Cardiac atrium fibroblast (primary cell): ENCODE data around the gene IDI1.

- RAMPAGE, long total RNA, result no peak
Observed at GRCh38 chr10:73425-74286, 24.6 kb upstream of the TUBB8 start.

DNA sequence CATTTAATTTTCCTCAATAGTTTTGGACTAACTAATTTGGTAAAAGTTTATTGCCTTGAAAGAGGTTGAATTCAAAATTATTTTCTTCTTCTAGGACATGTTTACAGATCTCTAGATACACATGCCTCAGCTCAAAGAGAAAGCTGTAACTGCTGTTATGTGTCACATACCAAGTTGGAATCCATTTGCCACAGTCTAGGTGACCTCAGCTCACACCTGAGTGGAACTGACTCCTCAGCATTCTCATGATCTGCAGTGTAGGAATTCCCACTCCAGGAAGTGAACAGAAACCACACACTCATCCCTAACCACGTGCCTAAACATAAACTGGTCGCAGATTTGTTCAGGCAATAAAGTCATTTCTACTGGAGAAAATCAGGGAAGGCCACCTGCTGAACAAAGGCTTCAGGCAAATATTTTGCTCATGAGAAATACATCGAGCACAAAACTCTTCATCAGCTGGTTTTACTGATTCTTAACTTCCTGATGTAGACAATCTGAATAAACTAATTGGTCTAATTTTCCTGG lies 23.0 kb upstream of the ZMYND11 start:
- RAMPAGE, long total RNA, result no peak

- RAMPAGE, long total RNA, result no peak
Observed at GRCh38 chr10:246272-247108, 111.2 kb downstream of the ZMYND11 start.

DNA sequence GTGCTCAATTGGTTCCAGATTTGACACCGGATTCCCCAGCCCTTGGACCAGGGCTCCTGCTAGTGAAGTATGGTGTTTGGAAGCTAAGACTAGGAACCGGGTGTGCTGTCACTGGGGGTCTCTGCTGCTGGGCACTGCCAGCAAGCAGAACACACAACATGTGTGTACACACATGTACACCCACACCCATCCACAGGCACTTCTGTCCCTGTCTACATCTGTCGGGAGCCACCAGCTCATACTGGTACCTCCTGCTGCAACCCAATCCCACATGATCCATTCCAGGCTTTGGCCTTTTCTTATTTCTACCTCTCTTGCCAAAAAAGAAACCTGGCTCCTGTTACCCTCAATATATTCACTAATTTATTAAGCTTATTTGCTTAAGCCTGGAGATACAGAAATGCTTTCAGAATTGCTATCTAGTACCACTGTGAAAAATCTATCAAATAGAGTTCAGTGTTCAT lies 246.0 kb downstream of the DIP2C start:
- RAMPAGE, long total RNA, result no peak

DNA sequence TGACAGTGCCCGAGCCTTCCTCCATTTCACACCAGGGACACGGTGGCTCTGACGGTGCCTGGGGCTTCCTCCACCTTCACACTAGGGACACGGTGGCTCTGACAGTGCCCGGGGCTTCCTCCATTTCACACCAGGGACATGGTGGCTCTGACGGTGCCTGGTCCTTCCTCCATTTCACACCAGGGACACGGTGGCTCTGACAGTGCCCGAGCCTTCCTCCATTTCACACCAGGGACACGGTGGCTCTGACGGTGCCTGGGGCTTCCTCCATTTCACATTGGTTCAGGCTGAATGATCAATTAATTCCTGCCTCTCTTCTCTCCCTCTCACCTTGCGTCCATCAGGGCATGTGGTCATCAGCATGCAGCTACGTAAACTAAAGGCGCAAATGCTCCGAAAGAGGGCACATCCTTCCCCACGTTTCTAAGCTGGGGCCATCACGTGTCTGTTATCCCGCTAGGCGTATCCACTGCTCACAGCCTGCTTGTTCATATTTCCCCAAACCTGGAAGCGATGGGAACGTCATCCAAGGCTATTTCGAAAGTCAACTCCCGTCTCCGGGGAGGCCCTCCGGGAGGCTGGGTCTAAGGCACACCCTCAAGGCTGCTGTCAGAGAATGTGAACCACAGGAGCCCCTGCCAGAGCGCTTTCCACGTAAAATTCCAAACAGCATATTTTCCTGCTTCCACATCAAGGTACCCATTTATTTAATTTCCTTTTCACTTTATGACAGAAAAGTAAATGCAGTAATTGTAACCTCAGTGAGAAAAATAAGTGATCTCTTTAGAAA lies 199.3 kb downstream of the DIP2C start:
- RAMPAGE, long total RNA, result no peak

- RAMPAGE, long total RNA, result no peak
Observed at GRCh38 chr10:561148-561688, 128.2 kb downstream of the DIP2C start.

DNA sequence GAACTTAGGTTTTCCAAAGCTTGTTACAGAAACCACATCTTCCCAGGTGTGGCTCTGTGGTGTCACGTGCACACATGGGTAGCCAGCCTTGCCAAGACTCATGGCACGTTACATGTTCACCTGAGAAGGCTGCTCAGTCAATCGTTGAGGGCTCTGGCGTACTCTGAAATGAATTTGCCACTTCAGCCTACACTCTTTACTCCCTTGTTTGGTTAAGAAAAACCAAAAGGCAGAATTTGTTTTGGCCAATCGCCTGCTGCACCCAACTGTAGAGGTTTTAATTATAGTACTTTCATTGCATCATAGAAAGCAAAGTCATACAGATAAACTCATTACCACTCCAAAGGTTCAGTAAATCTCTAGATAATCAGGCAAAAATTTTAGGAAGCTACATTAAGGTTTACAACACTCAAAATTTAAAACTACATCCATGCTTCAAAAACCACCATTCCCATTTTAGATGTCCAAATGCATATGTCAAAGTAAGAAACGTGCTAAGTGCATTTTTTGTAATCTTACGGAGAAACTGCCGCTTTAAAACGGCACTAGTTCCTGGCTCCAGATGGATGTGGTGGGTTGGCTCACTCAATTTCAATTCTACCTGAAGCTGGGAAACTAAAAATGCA lies 88.5 kb downstream of the DIP2C start:
- RAMPAGE, long total RNA, result no peak

DNA sequence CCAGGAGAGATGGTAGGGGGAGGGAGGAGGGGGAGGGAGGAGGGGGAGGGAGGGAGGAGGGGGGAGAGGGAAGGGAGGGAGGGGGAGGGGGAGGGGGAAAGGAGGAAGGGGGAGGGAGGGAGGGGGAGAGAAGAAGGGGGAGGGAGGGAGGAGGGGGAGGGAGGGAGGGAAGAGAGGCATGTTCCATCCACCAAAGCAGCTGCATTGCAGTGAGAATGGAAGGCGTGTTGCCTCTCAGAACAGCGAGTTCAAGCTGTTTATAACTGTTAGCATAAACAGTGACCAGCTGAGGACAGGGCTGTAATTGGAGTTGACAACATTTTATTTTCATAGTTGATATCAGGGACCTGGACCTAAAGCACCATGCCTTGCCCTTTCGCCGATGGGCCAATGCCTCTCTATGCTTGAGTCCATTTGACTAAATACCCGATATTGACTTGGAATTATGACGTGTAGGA lies 67.2 kb downstream of the DIP2C start:
- RAMPAGE, long total RNA, result no peak

- RAMPAGE, long total RNA, result no peak
Observed at GRCh38 chr10:650486-651551, 38.6 kb downstream of the DIP2C start.

GRCh38 chr10:660920-661701 lies 28.4 kb downstream of the DIP2C start:
- RAMPAGE, long total RNA, result no peak

DNA sequence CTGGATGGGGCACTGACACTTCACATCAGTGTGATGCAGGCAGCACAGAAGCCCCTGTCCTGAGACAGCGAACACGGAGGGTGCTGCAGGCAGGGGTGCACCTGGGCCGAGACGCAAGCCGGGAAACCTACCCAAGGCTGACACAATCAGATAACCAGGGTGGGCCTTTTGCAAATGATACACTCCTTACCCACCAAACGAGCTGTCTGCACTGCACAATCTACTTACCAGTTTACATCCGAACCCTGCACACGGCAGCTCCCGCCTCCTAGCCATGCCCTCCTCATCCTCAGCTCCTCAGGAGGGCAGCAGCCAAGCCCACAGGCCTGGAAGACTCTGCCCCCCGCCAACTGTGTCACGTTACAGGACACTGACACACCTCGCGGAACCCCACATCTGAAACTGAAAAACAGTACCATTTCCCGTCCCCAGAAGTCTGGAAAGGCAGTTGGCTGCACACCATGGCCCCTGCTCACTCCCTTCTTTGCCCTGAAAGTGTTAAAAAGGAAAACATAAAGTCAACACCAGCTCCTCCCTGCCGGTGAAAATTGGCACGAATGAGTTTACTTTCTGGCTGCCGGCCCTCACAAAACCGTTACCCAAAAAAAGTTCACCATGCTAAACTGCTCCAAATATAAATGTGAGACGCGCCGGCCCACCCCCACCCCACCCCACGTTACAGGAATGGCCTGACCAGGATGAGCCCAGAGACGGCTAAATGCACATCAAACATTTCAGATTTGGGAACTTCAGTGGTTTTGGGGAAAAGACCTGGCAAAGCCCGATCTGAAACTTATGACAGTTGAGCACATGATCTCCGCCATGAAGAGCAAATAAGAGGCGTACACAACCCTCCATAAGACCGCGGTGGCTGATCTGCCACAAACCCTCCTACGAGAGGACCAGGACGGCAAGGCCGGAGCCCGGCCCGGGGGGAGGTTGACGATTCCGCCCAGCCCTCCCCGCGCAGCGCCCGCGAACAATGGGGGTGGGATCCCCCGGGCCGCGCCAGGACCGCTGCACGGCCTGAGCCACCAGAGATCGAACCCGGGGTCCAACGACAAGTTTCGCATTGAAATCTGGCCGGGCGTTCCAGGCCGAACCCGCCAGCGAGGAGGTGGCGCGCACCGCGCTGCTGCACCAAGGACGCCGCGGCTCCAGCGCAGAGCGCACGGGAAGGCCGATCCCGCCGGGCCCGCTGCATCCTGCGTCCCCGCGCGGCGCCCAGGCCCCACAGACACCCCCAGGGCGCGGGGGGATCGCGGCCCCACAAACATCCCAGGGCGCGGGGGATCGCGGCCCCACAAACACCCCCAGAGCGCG lies 1.1 kb downstream of the DIP2C start:
- RAMPAGE, long total RNA, result no peak

DNA sequence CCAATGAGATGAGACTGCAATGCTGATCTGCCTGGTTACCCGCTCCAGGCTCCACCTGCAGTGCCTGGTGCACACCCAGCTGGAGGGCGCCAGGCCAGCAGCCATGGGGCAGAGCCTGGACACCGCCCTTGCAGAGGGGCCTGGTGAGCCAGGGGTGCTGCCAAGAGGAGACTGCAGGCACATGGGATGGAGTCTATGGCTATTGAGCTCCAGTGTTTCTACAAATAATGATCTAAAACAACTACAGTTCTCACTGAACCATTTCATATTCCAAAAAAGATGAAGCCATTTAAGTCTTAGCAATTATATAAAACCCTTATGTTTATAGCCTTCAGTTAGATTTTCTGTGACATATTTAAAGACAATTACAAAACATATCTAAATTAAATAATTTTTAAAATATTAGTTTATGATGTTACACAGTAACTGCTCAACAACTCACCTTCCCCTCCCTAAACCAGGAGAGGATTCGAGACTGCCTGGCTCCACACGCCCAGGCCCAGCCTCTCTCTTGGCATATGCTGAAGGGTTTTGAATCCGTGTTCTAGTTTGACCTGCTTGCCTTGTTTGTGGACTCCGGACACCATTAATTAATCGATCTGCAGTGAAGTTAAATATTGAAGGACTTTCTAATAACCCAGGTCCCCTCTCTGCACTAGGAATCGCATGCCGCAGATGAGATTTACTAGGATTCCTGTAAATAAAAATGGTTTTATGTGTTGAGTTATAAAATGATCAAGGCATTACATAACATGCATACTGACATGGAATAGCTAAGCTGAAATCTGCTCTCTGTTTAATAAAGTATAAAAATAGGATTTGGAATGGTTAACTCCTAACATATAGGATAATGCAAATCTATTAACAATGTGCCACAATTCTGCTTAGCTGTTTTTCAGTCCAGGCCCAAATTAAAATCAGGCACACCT lies 106.6 kb downstream of the LARP4B start:
- RAMPAGE, long total RNA, result no peak

DNA sequence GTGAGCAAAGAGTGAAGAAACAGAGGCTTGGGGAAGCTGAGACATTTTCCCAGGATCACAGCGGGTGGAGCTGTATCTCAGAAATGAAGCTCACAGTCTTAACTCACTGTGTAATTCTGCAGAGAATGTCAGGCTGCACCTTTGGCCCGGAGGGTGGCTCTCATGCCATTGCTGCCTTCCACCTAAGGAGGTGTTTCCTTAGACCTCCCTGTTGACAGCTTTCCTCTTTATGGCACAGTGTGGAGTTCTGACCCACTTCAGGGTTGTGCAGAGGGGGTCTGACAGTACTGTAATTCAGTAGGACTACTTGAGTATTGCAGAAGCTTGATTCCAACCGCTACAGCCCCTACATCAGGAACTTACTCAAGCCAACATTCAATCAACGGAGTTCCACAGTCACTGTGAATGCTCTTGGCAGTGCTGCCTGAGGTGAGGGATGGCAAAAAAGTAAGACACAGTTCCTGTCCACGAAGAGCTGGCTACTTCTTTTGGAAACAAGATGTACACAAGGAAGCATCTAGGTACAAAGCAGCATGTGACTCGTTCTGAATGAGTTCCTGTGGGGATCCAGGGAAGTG lies 2.7 kb upstream of the GTPBP4 start:
- RAMPAGE, long total RNA, result no peak

- RAMPAGE, long total RNA, result no peak
Observed at GRCh38 chr10:1015477-1016109, 10.1 kb downstream of the IDI2 start.

DNA sequence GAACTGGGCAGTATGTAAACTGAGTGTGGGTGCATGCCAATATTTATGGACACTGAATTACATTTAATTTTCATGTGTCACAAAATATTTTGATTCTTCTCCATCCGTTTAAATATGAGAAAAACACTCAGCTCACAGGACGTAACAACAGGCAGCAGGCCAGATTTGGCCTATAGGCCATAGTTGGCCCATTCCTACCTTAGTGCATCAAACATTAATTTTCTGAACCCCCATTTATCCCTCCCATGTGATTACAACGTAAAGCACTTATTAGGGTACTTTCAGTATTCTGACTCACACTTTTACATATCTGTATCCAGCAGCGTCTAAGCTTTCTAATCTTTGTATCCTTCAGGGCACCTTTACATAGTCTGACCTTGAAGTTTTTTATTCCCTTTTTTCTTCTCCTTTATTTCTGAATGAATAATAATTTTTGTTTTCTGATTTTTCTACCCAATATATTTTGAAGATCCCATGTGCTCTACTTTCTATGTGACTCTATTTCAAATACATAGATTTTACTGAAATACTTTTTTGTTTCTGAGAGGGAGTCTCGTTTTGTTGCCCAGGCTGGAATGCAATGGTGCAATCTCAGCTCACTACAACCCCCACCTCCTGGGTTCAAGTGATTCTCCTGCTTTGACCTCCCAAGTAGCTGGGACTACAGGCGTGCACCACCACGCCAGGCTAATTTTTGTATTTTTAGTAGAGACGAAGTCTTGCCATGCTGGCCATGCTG lies 3.8 kb downstream of the IDI1 start:
- RAMPAGE, long total RNA, result no peak

- RAMPAGE, long total RNA, result no peak
Observed at GRCh38 chr10:1048984-1050114, at the start of gene IDI1. IDI1 (minus strand) TSS chr10:1049119.

DNA sequence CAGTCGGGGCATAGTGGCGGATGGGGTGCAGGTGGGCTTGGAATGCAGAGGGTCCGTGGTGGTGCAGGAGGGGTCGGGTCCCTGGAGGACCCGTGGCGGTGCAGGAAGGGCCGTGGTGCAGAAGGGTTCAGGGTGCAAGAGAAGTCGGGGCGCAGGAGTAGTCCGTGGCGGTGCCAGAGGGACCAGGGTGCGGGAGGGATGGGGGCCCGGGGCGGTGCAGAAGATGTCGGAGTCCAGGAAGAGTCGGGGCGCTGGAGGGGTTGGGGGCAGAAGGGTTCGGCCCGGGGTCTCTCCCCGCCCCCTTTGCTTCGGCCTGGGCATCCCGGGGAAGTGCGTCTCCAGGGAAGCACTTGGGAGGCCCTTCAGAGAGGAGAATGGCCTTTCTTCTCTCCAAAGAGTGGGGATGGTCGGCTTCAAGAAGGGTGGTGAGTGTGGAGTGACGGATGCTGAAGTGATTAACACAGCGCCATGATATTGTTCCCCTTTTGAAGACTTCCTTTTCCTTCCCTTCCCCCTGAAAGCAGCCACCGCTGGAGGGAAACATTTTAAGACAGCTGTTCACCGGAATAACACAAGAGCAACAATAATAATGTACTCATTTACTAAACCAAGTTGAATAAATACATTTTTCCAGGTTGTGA lies 1.0 kb downstream of the WDR37 start:
- RAMPAGE, long total RNA, result no peak

DNA sequence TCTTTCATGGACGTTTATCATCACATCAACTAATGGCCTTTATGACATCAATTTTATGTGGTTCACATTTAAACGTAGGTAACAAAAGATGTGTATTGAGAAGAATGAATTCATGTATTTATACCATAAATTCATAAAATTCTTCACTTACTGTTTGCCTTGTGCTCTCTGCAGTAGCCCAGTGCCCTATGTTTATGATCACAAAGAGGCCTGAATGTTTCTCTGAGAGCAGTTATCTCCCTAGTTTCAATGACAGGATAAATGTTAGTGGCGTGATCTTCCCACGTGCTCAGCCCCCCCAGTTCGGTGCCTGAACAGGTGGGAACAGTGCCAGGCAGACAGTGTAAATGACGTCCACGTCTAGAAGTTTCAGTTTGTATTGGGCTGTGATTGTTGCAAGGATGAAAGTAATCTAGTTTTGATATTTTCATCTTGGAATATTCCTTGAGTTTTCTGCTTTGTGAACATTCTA lies 42.8 kb downstream of the WDR37 start:
- RAMPAGE, long total RNA, result no peak

DNA sequence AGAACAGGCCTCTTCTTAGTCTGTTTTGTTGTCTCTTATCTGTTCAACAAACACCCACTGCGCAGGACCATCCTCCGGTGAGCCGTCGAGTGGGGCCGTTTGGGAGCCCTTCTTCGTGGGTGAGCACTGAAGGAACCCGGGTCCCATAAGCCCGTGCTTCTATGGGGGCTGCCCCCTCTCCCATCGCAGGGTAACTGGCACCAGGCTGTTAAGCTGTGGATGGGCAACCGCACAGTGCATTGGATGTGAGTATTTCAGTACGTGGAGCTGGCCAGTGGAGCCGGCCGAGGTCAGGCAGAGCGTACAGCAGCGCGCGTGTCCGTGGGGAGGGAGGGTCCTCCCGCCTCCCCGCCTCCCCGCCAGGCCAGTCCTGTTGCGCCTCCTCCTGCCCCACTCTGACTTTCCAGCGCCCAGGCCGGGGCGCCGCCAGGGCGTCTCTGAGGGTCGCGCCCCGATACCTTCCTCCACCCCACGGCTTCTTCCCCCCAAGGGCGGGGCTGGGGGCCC lies 1.1 kb upstream of the PFKP start:
- RAMPAGE, long total RNA, result no peak

GRCh38 chr10:3070139-3070434 lies 2.7 kb downstream of the PFKP start:
- RAMPAGE, long total RNA, result no peak